LHCN-M2 (cell line): ENCODE data around the gene AK6.

- RAMPAGE, long total RNA: no peak
These were observed 36.6 kb downstream of the SREK1 start for GRCh38 chr5:66180740-66181106.

DNA sequence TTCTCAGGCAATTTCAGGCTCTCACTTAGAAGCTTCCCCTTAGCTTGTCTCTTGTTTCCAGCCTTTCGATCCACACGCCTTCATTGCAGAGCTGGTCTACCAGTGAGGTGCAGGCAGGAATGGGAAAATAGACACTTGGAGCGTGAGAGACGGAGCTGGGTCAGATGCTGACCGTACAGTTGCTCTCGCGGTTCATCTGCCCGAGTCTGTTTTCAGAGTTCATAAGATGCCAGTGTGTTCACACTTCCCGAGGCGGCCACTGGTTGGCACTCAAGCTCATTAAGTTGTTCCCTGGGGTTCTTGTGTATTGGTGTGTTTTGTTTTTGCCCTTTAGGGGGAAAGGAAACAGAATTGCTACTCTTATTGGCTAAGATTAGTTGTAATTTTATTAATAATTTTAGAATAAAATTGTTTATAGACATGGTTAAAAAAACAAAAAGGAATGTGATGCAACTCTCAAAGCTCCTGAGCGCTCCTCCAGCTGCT, 145.9 kb downstream of the MAST4 start:
- RAMPAGE, long total RNA: no peak

GRCh38 chr5:66978469-66979204, 218.0 kb downstream of the CD180 start:
- RAMPAGE, long total RNA: no peak

- RAMPAGE, long total RNA: no peak
These were observed 192.0 kb downstream of the CD180 start for GRCh38 chr5:67004434-67005241.

GRCh38 chr5:67006203-67006944, 190.2 kb downstream of the CD180 start:
- RAMPAGE, long total RNA: no peak

GRCh38 chr5:67016453-67017113, 180.0 kb downstream of the CD180 start:
- RAMPAGE, long total RNA: no peak

- RAMPAGE, long total RNA: no peak
These were observed 31.4 kb downstream of the CD180 start for GRCh38 chr5:67165087-67165704.

- RAMPAGE, long total RNA: no peak
These were observed 30.0 kb downstream of the CD180 start for GRCh38 chr5:67166476-67167087.

DNA sequence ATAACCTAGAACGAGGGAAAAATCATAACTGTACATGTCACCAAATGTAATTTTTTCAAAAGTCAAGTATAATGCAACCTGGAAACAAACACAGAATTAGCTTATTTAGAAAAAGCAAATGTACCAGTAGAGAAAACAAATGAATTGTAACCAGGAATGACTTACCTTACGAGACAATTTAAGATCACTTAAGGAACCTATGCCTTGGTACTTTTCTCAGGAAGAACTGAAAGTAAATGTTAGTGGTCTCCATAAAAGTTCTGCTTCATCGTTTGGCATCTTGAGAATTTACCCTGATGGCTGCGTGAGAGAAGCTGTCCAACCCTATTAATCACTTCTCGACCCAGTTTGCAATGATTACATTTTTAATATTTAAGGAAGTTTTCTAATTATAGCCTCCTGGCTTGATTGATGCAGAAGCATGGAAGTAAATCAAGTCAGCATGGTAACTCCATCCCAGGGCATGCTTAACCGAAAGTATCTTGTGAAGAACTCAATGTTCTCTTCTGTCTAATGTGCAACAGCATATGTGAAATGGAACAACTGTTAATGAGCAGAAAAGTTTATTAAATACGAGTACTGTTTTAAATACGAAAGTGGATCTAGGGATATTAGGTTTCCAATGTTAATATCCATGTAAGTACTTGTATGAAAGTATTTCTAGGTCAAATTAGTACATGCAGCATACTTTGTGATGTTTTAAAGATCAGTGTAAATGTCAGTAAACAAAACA, 278.8 kb upstream of the CD180 start:
- RAMPAGE, long total RNA: no peak

GRCh38 chr5:67773875-67774648, 441.5 kb upstream of the PIK3R1 start:
- RAMPAGE, long total RNA: no peak

DNA sequence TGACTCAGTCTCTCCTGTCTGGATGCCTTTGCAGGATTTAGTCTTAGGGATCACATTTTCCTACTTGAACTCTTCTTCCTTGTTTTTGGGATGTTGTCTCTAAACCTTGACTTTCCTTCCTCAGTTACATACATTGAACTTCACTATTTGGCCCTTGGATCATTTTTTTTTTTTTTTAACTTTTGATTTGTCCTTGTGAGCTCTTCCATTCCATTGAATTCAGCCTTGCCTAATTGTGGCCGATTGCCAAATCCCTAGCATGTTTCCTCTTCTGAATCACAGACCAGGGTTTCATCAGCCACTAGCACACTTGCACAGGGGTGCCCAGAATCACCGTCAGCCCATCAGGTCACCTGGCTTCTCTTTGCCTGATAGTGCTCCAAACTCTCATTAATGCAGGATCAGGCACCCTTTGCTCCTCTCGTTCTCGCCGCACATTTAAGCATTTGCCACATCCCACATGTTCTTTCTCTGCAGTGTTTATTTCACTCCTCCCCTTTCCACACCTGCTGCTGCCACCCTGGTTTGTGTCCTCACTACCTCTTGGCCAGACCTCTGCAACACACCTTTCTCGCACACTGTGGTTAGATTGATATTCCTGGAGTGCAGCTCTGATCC, 9.6 kb downstream of the PIK3R1 start:
- RAMPAGE, long total RNA: no peak

GRCh38 chr5:68239287-68240230, 24.0 kb downstream of the PIK3R1 start:
- RAMPAGE, long total RNA: no peak

- RAMPAGE, long total RNA: no peak
These were observed 69.6 kb downstream of the PIK3R1 start for GRCh38 chr5:68284925-68285758.

DNA sequence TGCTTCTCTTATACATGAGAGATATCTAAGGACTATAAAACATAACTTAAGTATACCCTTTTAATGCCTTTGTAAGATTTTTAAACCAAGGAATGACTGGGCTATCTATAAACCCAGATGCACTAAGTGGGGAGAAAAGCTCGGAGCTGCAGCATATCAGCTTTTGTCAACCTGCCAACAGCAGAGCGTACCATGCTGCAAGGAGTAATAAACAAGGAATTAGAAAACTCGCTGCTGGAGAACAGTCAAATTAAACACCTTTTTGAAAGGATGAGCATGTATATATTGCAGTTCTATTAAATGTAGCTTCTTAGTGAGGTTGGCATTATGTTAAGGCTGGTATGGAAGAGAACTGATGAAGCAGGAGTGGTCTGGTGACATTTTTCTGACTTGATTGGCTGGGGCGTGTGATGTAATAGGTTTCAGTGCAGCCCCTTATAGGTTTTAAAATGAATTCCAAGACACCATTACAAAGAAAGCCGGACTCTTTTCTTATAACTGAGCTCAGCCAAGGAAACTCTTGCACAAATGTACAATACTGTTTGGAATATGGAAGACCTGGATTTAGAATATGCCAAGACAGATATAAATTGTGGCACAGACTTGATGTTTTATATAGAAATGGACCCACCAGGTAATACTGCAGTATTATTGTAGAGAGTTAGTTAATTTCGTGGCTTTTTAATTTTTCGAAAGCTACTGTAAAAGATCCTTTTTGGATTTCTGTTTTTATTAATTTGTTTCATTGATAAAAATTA, 74.8 kb downstream of the PIK3R1 start:
- RAMPAGE, long total RNA: no peak

- RAMPAGE, long total RNA: no peak
These were observed 241.2 kb downstream of the PIK3R1 start for GRCh38 chr5:68456686-68457265.

- RAMPAGE, long total RNA: no peak
These were observed 349.0 kb upstream of the SLC30A5 start for GRCh38 chr5:68744550-68745469.

GRCh38 chr5:69042436-69042859, 51.4 kb upstream of the SLC30A5 start:
- RAMPAGE, long total RNA: no peak

DNA sequence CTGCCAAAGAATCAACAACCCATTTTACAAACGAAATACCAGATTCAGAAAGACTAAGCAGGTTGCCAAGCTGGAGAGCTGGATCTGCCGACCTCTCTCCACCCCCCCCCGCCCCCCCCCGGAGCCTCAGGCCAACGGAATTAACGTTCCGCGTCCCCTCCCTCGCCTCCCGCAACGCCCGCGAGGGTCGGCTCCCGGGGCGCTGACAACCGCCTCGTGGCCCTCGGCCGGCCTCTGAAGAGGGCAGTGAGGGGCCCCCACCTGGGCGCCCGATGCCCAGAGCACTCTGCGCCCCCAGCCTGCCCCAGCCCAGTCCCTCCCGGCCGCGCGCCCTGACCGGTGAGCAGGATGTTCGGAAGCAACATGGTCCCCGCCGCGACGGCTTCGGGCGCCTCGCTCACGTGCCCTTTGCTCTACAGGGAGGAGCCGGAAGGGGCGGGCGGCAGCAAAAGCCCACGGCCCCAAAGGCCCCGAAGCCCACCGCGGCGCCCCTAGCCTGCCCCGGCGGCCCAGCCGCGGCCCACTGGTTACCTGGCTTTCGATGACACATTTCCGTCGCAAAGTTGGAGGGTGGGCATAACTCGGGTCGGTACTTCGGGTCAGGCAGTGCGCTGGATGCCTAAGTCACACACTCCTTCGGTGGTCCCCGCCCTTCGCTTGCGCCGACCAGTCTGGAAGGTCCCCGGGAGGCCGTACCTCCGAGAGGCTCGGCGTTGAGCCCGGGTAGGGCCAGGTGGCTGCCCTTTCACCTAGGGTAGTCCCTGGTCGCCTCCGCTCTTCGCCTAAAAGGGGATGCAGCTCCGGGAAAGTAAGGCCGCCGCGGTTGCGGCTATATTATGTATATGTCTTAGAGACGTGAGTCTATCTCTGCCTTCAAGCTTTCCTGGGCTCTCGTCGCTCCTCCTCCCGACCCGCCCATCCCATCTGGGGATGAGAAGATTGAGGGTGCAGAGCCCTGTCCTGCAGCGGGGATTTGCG, at the start of gene AK6:
TSS of gene AK6 (minus strand) at position 395 of the 978 bp plus-strand sequence.
- RAMPAGE, long total RNA: start-site peak on the minus strand centred at position 390 of the sequence, 55 bp wide, 1,093 reads; start-site peak on the plus strand centred at position 686 of the sequence, 49 bp wide, 58 reads

DNA sequence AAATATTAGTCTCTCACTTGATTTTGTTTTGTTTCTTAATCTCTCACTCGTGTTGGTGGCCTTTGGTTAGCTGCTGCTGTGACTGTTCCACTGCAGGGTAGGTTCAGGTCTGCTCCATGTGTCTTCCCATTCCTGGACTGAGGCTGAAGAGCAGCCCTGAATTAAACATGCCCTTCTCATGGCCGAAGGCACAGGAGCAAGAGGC, 2.1 kb downstream of the MCCC2 start:
- RAMPAGE, long total RNA: no peak

- RAMPAGE, long total RNA: no peak
These were observed 45.0 kb downstream of the MCCC2 start for GRCh38 chr5:71631926-71632759.